SK-N-DZ (cell line): ENCODE measurements around the gene VPS4B.

DNA sequence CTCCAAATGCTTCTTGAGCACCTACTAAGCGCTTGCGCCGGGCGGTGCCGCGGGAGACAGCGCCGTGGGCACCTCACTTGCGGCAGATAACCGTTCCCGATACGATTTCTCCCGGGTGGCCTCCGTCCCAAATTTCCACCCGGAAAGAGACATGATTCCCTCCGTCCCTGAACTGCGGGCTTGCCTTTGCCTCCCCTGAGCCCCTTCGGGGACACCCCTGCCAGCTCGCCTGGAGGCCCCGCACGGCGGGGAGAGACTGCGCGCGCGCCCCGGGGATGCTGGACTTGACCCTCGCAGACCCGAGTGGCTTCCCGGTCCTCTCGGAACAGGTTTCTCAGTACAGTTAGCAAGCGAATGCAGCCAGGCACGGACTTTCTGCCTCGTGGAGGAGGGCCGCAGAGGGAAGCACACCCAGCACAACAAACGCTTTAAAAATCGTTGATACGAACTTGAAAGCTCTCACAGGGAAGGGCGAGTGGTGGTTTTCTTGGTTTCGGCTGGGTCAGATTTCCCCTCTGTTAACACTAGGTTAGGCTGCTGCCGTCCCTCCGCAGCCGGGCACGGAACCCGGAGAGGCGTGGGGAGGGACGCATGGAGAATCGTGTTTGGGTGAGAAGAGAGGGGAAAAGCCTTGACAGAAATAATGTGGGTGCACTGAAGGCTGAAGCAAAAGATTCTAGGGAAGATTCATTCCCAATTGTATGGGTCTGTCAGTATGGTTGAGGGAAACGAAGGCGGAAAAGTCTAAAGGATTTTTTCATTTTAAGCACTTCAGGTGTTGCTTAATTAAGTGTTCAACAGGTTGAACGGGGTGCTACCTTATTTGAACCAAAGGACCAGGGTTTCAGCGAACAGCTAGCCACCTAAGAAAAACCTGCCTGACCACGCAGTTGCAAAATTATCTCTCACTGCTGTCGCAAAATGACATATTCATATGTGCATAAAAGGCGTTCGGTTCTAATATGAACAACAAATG is 900 bp downstream of the TNFRSF11A start:
RAMPAGE:
- cytosol, long total RNA, result no peak
- nucleus, long total RNA, result no peak

DNA sequence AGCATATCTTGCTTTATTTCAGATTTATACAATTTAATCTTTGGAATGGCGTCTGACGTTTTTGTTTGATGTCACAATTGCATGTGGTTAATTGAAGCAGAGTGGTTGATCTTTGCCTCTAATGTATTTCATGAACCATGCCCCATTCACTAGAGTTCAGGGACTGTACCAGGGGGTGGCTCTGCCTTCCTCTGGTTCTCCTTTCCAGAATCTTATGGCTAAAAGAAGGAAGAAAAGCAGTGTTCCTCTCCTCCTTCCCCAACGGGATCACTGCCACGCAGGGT is 24.0 kb upstream of the ZCCHC2 start:
RAMPAGE:
- cytosol, long total RNA, result no peak
- nucleus, long total RNA, result no peak

DNA sequence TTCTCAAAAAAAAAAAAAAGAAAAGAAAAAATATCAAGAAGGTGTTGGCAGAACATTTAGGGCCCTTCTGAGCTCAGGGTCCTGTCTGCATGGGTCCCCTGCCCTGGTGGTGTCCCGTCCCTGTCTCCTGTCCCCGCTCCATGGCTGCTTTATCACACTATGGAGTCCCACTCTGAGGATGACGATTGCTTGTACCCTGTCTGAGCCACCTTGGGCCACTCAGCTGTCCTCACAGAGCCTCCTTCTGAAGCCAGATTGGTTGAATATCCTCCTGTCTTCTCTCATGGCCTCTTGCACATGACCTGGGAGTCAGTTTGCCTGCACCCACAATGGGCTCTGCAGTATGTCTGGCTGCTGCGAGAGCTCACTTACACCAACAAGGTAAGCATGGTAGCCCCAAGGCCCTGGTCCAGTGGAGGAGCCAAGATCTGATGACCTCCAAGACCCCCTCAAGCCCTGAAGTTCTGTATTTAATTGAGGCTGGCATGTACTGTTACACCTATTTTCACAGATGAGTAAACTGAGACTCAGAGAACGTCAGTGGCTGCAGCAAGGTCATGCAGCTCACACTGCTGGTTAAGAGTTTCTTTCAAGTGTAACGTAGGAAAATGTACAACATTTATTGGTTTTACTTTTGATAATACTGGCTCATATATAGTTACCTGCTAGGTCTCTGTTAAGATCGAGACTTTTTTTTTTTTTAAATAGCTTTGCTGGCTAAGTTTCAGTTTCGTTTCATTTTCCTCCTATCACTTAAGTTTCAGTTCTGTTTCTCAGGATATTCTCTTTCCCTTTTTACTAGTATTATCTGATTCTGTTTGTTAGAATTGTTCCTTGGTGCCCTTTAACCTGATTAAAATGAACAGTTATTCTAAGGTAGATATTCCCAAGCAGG is 16.9 kb upstream of the ZCCHC2 start:
RAMPAGE:
- cytosol, long total RNA, result no peak
- nucleus, long total RNA, result no peak

DNA sequence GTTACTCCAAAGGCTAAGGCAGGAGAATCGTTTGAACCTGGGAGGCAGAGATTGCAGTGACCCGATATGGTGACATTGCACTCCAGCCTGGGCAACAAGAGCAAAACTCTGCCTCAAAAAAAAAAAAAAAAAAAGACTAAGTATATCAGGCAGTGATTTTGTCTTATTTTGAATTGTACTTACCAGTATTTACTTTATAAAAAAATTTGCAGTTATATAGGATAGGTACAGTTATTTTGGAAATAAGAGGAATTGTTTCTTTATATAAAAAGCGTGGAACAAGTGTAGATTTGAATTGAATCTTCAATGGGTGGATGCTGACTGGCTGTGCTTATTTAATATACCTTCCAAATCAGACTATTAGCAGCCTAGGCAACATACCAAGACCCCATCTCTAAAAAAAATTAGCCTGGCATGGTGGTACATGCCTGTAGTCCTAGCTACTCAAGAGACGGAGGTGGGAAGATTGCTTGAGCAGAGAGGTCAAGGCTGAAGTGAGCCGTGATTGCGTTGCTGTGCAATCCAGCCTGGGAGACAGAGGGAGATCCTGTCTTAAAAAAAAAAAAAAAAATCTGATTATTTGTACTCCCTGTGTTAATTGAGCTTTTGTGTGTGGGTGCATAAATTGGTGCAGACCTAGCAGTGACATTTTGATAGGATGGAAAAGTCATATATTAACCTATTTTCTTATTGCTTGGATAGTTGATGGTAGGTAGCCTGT is 11.1 kb downstream of the ZCCHC2 start:
RAMPAGE:
- cytosol, long total RNA, result no peak
- nucleus, long total RNA, result no peak

RAMPAGE:
- cytosol, long total RNA, result no peak
- nucleus, long total RNA, result no peak
Observed at GRCh38 chr18:62723675-62723988, 8.3 kb downstream of the PHLPP1 start.

DNA sequence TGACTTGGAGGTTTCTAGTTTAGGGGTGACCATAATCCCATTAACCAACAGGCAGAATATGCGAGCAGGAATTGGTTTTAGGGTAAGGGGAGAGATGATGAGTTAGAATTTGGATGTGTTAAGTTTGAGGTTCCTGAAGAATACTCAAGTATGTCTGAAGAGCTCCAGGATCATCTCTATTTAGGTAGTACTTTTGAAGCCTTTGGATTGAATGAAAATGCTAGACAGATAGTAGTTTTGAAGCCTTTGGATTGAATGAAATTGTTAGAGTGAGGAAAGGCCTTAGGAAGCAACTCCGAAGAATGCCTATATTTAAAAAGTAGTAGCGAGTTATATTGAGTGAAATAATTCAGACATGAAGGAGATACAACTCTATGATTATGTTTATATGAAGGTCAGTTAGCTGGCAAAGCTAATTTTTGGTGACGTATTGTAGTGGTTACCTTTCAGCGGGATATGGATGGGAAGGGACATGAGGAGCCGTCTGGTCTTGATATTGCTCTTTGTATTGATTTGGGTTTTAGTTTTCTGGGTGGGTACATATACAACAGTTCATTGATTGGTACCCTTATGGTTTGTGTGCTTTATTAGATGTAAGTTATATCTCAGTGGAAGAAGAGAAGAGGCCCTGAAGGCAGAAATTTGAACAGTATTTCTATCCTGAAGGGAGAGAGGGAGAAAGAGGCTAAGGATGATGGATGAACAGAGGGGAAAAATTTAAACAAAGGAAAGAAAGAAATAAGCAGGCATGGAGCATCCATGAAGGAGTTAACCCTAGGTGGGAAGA is 23.8 kb downstream of the PHLPP1 start:
RAMPAGE:
- cytosol, long total RNA, result no peak
- nucleus, long total RNA, result no peak

RAMPAGE:
- cytosol, long total RNA, result no peak
- nucleus, long total RNA, result no peak
Observed at GRCh38 chr18:63003062-63003400, 287.7 kb downstream of the PHLPP1 start.

RAMPAGE:
- cytosol, long total RNA, result no peak
- nucleus, long total RNA, result no peak
Observed at GRCh38 chr18:63004613-63005203, 289.4 kb downstream of the PHLPP1 start.

DNA sequence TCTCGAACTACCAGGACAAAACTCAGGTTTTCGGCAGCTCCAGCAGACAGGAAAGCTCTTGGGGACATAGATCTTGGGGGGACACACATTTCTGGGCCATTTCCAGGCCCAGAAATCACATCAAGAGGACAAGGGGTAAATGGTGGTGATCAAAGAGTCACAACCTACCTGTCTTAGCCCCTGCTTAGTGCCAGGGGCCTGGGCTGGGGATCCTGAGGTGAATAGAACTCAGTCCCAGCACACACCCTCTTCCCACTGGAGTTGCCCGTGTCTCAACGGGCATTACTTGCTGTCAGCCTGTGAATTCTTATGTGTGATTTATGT is 261.3 kb downstream of the BCL2 start:
RAMPAGE:
- cytosol, long total RNA, result no peak
- nucleus, long total RNA, result no peak

DNA sequence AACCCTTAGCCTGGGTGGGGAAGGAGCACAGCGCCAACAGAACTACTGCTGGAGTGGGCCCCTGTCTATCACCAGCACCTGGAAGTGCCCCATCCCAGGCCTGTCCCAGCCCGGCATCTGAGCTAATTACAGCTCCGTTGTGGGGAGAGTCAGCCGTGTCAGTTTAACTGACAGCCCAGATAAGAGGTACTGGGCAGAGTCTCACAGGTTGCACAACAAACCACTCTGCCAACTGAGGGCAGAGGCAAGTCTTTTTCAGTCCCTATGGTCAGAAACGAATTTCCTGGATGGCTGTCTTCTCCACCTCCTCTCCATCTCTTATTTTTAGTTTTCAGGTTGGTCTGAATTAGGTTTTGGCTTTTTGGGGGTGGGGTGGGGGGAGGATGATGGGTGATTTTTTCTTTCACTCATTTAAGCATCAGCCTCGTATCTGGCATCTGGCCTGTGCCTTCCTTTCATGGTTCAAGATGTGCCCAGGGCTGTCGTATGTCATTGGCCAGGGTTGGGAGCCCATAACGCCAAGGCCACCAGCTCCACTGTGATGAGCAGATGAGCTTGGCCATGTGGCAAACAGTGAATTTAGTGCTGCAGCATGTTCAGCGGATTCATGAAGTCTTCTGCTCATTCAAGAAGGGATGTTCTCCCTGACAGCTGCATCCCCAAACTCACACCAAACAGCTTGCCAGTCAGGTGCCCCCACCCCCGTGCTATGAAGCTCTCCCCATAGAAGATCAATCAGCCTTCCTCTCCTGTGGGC is 219.3 kb downstream of the BCL2 start:
RAMPAGE:
- cytosol, long total RNA, result no peak
- nucleus, long total RNA, result no peak

DNA sequence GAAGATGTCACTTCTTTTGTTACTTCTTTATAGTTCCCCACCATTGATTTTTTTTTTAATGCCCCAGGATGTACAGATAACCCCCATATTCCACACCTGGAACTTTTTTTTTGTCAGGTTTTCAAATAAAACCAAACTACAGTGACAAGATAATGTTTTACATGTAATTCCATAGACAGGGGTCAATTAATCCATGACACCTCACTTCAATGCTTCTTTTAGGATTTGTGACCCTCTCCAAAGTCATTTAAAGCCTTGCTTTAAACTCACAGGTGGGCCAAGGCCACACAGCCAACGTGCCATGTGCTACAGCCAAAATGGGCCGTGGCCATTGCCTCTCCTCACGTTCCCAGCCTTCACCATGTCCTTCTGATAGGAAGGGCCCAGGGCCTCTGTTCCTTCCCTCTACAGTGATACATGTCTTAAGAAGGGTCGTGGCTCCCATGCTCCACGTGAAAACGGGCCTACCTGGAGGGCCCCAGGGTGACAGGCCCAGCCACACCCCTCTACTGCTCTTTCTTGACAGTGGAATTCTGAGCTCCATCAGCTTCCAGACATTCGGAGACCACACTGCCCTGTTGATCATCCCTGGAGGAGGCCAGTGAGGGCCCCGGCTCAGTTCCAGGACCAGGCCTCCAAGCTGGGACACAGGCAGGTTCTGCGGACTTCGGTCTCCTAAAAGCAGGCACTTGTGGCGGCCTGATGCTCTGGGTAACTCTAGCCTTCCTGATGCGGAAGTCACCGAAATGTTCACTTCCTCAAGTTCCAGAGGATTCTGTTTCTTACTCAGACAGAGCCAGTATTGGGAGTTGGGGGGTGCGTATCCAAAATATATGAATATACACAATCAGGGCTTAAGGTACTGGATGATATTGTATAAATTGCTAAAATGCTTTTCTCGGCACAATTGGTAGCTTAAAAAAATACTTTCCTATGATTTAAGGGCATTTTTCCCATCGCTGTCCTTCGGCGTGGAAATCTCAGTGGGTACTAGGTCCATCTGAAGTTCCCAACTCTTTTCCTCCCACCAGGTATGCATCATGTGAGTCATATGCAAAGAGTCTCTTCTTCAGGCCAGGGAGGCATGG is 192.2 kb downstream of the BCL2 start:
RAMPAGE:
- cytosol, long total RNA, result no peak
- nucleus, long total RNA, result no peak

GRCh38 chr18:63154742-63155797 is 164.5 kb downstream of the BCL2 start:
RAMPAGE:
- cytosol, long total RNA, result no peak
- nucleus, long total RNA, result no peak

DNA sequence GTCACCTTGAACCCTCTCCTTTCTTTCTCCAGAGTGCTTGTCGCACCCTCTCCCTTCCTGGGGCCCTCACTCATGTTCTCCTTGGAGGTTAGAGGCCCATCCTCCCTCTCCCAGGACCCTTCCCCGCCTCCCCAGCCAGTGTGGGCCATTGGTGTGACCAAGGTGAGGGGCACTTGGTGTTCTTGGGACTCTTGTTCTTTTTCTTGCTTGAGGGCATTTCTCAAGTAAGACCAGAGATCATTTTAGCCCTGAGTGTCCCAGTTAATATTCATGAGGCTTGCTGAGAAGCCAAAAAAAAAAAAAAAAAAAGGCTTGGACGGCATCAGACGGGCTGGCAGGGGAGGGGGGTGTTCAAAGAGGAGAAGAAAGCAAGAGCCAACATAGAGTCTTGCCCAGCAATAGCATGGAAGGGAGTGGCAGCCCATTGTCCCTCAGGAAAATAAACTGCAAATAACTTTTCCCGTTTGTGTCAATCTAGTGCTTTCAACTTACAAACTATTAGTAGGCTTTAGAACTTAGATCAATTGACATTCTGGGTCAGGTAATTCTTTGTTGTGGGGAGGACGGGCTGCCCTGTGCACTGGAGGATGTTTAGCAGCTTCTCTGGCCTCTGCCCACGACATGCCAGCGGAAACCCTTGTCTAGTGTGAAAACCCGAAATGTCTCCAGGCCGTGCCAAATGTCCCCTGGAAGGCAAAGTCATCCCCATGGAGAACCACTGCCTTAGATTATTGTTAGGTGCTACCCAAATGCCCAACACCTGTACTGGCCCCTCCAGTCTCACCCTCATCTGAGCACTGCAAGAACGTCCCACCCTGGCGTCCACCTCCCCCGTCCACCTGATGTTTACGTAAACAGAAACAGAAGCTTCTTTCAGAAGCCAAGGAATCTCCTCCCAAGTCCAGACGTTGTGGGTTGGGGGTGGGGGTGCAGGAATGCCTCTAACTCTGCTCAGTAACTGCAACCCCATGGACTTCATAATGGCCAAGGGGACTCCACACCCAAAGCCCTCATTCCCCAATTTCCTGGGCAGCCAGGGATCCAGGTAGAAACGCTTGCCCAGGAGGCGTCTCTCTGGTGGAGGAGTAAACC is 163.4 kb downstream of the BCL2 start:
RAMPAGE:
- cytosol, long total RNA, result no peak
- nucleus, long total RNA, result no peak

DNA sequence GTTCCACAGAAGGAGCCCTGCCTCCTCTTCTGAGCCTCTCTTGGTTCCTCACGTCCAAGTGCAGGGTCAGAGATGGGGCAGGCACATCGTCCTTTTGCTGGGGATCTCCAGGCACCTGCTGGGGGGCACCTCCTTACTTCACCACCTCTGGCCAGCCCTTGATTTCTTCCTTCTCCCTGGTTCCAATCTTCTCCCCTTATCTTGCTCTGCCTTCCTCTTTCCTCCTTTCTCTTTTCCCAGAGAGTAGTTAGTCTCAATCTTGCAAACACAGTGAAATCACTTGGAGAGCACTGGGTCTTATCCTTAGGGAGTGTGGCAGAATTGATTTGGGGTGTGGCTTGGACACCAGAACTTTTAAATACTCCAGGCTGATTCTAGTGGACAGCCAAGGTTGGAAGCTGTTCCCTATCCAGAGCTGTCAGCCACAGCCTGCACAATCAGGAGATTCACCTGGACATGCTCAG is 137.7 kb downstream of the BCL2 start:
RAMPAGE:
- cytosol, long total RNA, result no peak
- nucleus, long total RNA, result no peak

RAMPAGE:
- cytosol, long total RNA, result no peak
- nucleus, long total RNA, result no peak
Observed at GRCh38 chr18:63205159-63206146, 114.1 kb downstream of the BCL2 start.

RAMPAGE:
- cytosol, long total RNA, result no peak
- nucleus, long total RNA, result no peak
Observed at GRCh38 chr18:63218093-63218818, 101.3 kb downstream of the BCL2 start.

RAMPAGE:
- cytosol, long total RNA, result no peak
- nucleus, long total RNA, result no peak
Observed at GRCh38 chr18:63252987-63253838, 66.4 kb downstream of the BCL2 start.

DNA sequence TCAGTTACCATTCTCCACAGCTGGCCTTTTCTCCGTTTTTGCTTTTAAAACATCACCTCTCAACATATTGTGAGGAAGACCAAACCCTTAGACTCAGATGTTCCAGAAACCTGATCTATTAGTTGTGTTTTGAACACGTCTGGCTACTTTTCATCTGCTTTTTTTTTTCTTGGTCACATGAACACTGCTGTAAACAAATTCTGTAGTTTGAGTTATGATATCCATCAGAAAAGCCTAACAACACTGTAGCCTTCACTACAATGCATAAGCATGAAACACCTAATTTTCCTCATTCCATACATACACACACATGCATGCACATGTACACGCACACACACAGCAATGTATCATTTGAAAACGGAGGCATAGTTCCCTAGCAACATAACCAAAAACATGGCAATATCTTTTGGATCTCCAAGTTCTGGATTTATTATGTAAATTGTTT is 59.6 kb downstream of the BCL2 start:
RAMPAGE:
- cytosol, long total RNA, result no peak
- nucleus, long total RNA, result no peak

GRCh38 chr18:63421910-63422553 is at the start of gene VPS4B:
Gene VPS4B, minus strand, starts transcription at chr18:63422476.
RAMPAGE:
- cytosol, long total RNA, result start-site peak on the minus strand at chr18:63422372-63422482, 542 and 938 reads in 2 replicates
- nucleus, long total RNA, result no peak

DNA sequence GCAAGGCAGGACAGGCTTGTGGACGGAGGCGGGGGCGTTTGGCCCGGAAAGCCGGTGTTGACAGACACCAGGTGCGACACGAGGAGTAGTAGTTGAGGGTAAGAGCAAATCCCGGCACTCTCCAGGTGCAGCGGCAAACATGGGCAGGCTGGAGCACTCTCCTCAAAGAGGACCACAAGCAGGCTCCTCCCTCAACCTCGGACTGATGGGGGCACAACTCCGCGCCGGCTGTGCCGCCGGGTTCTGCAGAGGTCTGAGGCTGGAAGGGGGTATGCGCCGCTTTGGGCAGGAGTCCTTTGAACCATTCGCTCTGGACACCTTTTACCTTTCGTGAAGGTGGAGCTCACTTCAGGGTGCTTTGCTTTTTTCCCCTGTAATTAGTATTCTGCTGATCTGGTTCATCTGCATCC is 517 bp downstream of the CDH7 start:
RAMPAGE:
- cytosol, long total RNA, result no peak
- nucleus, long total RNA, result no peak